ENCODE measurements around the genes PRR23C, ZBTB38 and RASA2.

- PRO-cap, 4 experiments, result peak in 4 of 4 experiments; most common plus-strand start chr3:138915321 (in 3); most common minus-strand start chr3:138915477 (in 3)
- RAMPAGE, long total RNA, 2 experiments, result no peak in any of the 2 experiments
Measured at GRCh38 chr3:138914991-138915805, 31.7 kb downstream of the FOXL2 start.

GRCh38 chr3:138948528-138949695, 1.9 kb downstream of the FOXL2NB start:
- PRO-cap, 4 experiments, result no peak in any of the 4 experiments
- RAMPAGE, long total RNA, 2 experiments, result no peak in any of the 2 experiments

GRCh38 chr3:139044748-139044952, at the start of gene PRR23C:
TSS of gene PRR23C (minus strand) at chr3:139044892.
- PRO-cap, 4 experiments, result no peak in any of the 4 experiments
- RAMPAGE, long total RNA, 2 experiments, result no peak in any of the 2 experiments

- PRO-cap, 4 experiments, result no peak in any of the 4 experiments
- RAMPAGE, long total RNA, 2 experiments, result no peak in any of the 2 experiments
Measured at GRCh38 chr3:139288306-139289015, 55.4 kb upstream of the MRPS22 start.

DNA sequence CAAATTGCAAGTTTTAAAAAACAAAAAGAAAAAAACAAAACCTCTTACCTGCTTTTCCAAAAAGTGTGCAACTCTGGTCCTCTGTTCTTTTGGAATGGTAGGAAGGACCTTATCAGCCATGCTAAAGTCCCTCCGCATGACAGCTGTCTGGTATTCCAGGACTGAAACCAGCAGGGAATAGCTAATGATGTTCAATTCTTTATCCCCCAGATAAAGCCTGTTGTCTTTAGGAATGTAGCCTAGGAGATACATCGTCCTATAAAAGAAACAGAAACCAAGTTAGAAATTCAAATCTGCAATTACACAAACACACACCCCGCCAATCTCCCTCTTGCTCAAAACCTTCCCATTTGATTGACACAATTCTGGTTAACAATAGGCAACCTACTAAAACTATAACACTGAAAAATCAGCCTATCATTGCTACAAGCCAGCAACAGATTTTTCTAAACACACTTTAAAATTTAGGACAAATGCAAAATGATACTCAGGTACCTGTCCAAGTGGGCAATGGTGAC, 22.8 kb downstream of the MRPS22 start:
- PRO-cap, 4 experiments, result no peak in any of the 4 experiments
- RAMPAGE, long total RNA, 2 experiments, result start-site peak on the minus strand in 1 of 2 experiments, centred at positions 116 to 230 of the sequence, 51 to 159 reads per replicate

GRCh38 chr3:139447924-139448556, 28.3 kb downstream of the RBP2 start:
- PRO-cap, 4 experiments, result no peak in any of the 4 experiments
- RAMPAGE, long total RNA, 2 experiments, result no peak in any of the 2 experiments

- PRO-cap, 4 experiments, result no peak in any of the 4 experiments
- RAMPAGE, long total RNA, 2 experiments, result no peak in any of the 2 experiments
Measured at GRCh38 chr3:140505165-140505789, 172.6 kb upstream of the TRIM42 start.

- PRO-cap, 4 experiments, result no peak in any of the 4 experiments
- RAMPAGE, long total RNA, 2 experiments, result no peak in any of the 2 experiments
Measured at GRCh38 chr3:140910736-140911263, 30.8 kb upstream of the SLC25A36 start.

- PRO-cap, 4 experiments, result peak in 1 of 4 experiments; most common plus-strand start chr3:141052951 (in 1); most common minus-strand start chr3:141052841 (in 1)
- RAMPAGE, long total RNA, 2 experiments, result no peak in any of the 2 experiments
Measured at GRCh38 chr3:141052332-141053129, 1.4 kb downstream of the SPSB4 start.

- PRO-cap, 4 experiments, result peak in 4 of 4 experiments; most common plus-strand start chr3:141311875 (in 4); most common minus-strand start chr3:141311707 (in 3)
- RAMPAGE, long total RNA, 2 experiments, result no peak in any of the 2 experiments
Measured at GRCh38 chr3:141311648-141312302, 56.5 kb upstream of the ZBTB38 start.

DNA sequence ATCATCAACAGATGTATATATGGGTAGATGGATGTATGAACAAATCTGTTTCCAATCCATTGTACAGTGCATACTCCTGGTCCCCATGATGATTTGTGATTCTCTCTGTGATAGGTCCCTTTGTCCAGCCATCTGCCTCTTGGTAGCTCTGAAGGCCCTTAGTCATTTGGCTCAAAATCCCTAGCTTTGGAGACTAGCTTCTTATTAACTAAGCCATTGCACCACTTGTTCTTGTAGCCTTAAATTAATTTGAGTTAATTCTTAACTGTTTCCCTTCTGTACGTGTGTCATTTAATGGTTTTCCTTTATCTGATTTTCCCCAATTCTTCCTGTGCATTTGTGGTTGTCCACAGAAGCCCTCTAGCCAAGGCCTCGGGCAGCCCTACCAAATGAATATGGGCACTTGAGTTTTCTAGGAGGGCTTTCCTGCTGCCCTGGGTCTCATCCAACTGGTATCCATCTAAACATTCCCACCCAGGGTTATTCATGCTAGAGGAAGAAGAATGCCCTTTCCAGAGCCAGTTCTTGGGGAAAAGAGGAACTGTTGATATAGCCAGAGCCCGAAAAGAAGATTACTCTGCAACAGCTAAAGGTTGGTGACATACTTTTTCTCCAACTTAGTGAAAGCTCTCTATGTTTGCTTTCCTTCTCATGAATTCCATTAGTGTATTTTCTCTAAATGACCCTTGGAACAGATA, 44.3 kb upstream of the ZBTB38 start:
- PRO-cap, 4 experiments, result no peak in any of the 4 experiments
- RAMPAGE, long total RNA, 2 experiments, result start-site peak on the plus strand in 2 of 2 experiments, centred at positions 335 to 343 of the sequence, 47 to 79 reads per replicate

DNA sequence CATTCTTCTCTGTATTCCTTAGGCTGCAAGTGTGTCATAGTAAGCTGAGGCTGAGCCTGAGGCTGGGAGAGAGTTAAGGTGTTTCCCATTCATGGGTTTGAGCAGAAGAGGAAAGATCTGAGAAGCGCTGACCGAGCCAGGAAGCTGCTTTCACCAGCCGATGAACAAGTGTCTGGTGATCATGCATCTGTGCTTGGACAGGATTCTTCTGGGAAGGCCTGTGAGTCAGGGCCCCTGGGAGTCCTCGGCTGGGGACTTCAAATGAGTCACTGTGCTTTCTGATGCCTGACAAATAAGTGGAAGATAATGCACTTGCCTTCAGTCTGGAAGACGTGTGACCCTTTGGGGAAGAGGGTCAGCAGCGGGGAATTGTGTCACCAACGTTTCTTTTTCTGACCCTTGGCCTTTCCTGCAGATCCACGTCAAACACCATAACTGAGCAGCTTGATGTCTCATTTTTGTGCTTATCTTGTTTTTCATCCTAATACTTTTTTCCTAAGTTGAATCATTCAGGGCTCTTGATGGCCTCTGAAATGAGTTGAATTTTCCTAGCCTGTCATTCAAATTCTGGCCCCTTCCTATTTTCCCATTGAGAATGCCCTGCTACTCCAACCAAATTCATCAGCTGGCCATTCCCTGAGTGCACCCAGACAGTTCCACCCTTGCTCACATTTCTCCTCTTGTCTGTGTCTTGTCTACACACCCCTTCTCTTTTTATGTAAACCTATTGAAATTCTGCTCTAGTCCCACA, 36.5 kb upstream of the ZBTB38 start:
- PRO-cap, 4 experiments, result no peak in any of the 4 experiments
- RAMPAGE, long total RNA, 2 experiments, result no peak in any of the 2 experiments

- PRO-cap, 4 experiments, result no peak in any of the 4 experiments
- RAMPAGE, long total RNA, 2 experiments, result no peak in any of the 2 experiments
Measured at GRCh38 chr3:141361211-141361449, 7.2 kb upstream of the ZBTB38 start.

GRCh38 chr3:141367948-141369157, at the start of gene ZBTB38:
TSS of gene ZBTB38 (plus strand) at chr3:141368504.
- PRO-cap, 4 experiments, result peak in 4 of 4 experiments; most common plus-strand start chr3:141368504 (in 3); most common minus-strand start chr3:141368262 (in 3)
- RAMPAGE, long total RNA, 2 experiments, result start-site peak on the plus strand in 1 of 2 experiments, at chr3:141368303-141368771 at its widest, 49 reads per replicate

DNA sequence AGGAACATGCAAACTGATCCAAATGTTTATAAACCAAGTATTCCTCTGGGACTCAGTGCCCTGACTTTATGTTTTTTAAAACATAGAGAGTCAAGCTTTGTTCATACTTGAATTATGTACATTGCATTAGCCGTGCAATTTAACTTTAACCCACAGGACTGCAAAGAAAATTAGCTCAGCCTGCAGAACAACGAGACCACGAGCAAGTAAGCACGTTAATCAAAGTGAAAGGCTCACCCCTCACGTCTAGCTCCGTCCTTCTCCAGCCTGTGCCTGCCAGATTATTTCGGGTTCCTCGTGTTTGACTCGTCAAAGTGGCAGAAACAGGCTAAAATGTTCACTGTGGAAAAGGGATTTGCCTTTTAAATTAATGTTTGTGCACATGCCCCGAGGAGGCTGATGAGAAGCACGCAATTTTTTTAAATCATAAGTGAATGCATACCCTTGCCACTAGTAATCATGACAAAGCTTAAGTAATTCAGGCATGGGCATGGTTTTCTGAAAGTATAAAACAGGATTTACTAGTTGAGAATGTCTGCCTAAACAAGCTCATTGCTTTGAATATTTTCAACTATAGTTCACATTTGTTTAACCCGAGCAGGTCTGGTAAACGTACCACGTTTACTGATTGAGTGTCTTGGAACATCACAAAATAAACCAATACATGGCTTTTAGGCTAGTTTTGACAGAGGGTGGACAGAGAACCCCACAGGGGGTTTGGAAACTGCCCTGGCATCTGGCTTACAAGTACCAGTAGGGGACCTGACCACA, 15.4 kb downstream of the ZBTB38 start:
- PRO-cap, 4 experiments, result no peak in any of the 4 experiments
- RAMPAGE, long total RNA, 2 experiments, result no peak in any of the 2 experiments

- PRO-cap, 4 experiments, result no peak in any of the 4 experiments
- RAMPAGE, long total RNA, 2 experiments, result no peak in any of the 2 experiments
Measured at GRCh38 chr3:141393138-141393746, 24.9 kb downstream of the ZBTB38 start.

DNA sequence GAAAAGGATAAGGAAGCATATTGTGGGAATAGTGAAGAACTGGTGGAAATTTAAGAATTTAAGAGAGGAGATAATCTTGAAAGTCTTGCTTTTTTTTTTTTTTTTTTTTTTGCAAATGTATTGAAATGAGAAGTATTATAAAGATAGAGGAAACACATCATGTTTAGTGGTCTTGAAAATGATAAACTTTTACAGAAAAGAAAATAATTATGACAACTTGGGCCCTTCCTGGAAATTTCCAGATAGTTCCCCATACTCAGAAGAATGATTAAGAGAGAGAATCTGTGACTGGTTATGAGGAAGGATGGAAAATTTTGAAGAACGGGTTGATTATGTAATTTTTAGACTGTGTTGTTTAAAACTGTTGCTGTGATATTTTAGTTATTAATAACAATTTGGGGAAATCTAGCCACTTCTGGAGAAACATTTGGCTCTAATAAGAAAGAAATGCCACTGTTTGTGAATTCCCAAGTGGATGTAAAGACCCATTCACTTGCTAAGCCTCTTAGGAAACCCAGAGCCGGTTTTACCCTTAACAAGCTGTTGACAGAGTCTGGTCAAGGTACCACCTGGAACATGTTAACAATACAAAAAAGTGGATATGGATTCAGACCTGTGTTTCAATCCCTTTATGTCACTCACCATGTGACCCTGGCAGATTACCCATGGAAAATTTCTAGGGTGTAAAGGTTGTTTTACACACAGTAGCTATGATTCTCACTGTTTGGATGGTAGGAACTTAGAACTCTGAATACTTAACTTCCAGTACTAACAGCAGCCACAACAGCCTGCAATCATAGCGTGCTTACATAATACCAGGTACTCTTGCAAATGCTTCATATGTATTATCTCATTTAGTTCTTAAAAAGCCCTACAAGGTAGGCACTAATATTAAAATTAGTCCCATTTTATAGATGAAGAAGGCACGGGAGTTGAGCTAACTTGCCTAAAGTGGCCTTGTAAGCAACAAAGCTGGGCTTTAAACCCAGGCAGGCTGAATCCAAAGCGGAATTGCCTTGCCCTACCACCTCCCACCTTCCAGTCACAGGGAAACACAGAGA, 31.9 kb downstream of the ZBTB38 start:
- PRO-cap, 4 experiments, result peak in 4 of 4 experiments; most common plus-strand start position 713 of the sequence (in 2); most common minus-strand start position 507 of the sequence (in 2)
- RAMPAGE, long total RNA, 2 experiments, result no peak in any of the 2 experiments

GRCh38 chr3:141401872-141401990, 33.4 kb downstream of the ZBTB38 start:
- PRO-cap, 4 experiments, result no peak in any of the 4 experiments
- RAMPAGE, long total RNA, 2 experiments, result no peak in any of the 2 experiments

DNA sequence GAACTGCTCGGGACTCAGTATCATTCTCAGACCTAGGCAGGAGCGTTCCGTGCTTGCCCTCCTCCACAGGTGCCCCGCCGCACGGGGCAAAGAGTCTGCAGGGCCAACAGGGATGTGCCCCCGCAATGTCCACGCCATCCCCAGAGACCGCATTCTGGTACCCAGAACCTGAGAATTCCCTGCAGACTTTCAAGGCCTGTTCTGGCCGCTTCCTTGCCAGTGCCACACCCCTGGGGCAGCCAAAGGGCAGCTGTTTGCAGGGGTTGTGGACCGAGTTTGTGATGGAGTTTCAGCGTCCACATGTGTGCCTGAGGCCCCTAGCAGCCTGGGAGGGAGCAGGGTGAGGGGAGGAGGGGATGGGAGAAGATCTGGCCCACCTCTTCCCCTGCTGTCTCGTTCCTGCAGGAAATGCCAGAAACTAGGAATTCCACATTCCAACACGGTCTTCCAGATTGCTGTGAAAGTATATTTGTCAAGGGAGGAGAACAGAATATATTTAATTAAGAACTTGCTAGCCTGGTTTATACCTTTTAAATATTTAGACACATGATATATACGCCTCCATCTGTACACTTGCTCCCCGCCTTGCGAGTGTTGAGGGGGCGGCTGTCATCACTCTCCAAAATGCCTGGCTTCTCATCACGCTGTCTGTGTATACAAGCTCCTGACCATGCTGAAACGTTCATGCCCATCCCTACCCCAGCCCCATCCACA, 31.1 kb upstream of the RASA2 start:
- PRO-cap, 4 experiments, result no peak in any of the 4 experiments
- RAMPAGE, long total RNA, 2 experiments, result no peak in any of the 2 experiments

DNA sequence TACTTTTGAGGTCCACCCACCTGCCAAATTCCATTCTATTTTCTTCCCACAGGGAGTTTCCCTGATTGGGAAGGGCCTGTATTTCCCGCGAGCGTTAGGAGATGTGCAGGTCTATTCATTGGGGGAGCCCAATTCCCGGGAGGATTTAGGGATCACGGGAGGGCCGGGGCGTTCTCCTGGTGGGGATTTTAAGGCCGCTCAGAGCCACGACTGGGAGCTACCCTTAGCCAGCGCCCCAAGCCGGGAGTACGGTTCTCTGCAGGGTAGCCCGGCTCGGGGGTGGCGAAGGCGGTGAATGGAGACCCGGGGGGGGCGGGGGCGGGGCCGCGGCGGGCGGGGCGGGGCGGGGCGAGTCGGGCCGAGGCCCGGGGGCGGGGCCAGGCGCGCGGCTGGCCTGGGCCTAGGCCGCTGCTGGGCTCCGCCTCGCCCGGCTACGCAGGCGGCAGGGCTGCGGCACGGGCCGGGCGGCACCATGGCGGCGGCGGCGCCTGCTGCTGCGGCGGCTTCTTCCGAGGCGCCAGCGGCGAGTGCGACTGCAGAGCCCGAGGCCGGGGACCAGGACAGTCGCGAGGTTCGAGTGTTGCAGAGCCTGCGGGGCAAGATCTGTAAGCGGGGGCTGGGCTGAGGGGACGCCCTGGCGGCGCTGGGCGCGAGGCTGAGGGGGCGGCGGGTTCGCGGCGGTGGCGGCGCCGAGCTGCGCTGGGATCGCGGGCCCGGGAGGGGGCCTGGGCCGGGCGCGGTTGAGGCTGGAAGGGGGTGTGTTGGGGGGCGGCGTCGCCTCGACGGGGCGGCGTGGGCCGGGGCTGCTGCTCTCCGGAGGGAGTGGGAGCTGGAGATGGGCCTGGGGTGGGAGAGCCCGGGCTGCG, at the start of gene RASA2:
TSS of gene RASA2 (plus strand) at position 416 of the 866 bp plus-strand sequence.
- PRO-cap, 4 experiments, result peak in 4 of 4 experiments; most common plus-strand start position 430 of the sequence (in 4); most common minus-strand start position 270 of the sequence (in 2)
- RAMPAGE, long total RNA, 2 experiments, result start-site peak on the plus strand in 1 of 2 experiments, centred at position 458 of the sequence, 35 reads per replicate